Metanephros (tissue), 2 donors: Measurements from ENCODE around the genes VPS8, DGKG and KNG1.

- RAMPAGE, long total RNA = no peak
These were observed at the start of gene VPS8 for GRCh38 chr3:184811670-184812983. VPS8 (plus strand) TSS chr3:184812166.

DNA sequence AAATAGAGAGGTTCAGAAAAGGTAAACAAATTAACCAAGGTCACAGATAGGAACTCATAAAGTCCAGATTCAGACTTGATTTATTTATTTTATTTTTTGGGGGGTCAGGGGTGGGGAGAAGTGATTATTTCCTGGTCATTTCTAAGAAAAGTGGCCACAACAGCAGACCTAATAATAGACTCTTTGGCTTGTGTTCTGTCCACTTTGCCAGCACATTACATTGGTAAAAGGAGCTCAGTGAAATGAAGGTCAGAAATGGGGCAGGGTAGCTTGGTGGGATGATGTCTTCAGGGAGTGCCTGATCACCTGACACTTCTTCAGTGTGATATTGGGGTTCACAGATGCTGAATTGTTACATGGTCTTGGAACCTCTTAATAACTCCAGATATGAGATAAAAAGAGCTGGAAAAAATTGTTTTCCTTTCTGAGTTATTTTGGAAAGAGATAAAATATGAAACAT lies 10.1 kb downstream of the VPS8 start:
- RAMPAGE, long total RNA = no peak

DNA sequence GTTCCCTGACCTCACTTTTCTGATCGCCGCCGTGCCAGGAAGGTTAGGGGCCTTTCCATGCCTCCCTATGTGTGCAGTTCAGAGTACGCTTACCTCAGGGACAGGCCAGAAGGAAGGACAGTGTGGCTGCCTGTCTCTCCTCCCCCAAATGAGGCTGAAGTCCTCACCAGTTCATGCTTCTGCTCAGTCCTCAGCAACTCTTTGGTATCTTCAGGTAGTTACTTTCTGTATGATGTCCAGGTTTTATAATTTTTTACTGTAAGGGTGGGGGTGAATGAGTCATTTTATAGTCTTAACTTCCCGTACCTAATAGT lies 98.7 kb downstream of the VPS8 start:
- RAMPAGE, long total RNA = no peak

DNA sequence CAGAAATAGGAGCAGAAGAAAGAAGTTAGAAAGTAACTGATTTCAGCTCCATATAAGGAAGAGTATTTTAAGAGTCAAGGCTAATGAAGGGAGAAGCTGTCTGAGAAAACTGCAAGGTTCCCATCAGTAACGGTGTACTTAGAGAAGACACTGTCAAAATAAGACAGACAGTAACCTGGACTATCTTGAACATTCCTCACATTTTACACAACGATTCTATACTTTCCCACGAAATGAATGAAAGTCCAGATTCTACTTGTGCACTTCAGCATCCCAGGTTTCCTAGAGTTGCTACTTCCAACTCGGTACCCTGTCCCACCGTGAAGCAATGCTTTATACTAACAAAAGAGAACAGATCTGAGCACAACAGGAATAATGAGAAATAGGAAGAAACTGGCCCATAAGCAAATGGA lies 1.8 kb downstream of the C3orf70 start:
- RAMPAGE, long total RNA = no peak

GRCh38 chr3:185378026-185378778 lies 15.3 kb downstream of the MAP3K13 start:
- RAMPAGE, long total RNA = no peak

DNA sequence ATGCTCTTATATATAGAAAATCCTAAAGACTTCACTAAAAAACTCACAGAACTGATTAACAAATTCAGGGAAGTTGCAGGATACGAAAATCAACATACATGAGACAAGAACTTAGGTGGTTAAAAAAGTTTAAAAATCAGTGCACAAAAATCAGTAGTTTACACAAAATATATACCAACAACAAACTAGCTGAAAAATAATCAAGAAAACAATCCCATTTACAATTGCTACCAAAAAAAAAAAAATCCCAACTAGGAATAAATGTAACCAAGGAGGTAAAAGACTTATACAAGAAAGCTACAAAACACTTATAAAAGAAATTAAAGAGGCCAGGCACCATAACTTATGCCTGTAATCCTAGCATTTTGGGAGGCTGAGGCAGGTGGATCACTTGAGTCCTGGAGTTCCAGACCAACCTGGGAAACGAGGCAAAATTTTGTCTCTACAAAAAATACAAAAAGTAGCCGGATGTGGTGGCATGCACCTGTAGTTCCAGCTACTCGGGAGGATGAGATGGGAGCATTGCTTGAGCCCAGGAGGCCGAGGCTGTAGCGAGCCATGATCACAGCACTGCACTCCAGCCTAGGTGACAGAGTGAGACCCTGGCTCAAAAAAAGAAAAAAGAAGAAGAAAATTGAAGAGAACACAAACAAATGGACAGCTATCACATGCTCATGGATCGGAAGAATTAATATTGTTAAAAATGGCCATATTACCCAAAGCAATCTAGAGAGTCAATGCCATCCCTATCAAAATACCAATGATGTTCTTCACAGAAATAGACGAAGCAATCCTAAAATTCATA lies 25.2 kb downstream of the MAP3K13 start:
- RAMPAGE, long total RNA = no peak

- RAMPAGE, long total RNA = no peak
These were observed 51.4 kb downstream of the SENP2 start for GRCh38 chr3:185637356-185638114.

GRCh38 chr3:185915051-185915711 lies 22.6 kb downstream of the TRA2B start:
- RAMPAGE, long total RNA = no peak

DNA sequence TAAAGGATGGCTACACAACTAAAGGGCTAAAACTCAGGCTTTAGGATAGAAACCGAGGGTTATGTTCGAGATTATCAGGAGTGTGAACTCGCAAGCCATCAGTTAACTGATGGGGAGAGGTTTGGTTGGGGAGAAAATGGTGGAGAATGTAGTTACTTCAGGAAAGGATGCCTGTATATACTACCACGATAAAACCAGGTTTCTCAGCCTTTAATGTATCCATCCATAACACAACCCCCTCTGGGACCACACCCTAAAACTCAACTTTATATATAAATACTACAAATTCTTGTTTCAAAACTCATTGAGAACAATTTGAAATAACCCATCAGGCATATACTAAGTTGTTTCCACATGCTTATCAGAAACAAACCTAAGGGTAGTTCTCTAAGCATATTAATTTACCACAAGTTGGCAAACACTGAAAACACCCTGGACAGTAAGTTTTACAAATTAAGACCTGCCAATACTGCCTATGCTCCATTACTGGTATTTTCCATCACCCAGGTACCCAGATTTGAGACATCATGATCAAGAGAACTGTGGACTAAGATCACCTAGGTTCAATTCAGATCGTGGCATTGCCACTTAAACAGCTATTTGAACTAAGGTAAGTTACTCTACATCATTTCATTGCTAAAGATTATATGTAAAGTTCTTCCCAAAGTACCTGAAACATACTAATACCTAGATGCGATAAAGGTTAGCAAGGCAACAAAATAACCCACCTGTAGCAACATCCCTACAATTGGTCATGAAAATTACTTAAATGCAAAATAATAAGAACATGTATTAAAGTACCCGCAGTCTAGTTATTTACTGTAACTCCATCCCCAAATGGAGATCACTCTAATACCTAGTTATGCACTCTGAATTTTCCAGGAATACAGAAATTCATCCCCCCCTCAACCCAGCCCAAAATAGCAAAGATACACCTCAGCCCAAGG lies 21.8 kb downstream of the TRA2B start:
- RAMPAGE, long total RNA = no peak

DNA sequence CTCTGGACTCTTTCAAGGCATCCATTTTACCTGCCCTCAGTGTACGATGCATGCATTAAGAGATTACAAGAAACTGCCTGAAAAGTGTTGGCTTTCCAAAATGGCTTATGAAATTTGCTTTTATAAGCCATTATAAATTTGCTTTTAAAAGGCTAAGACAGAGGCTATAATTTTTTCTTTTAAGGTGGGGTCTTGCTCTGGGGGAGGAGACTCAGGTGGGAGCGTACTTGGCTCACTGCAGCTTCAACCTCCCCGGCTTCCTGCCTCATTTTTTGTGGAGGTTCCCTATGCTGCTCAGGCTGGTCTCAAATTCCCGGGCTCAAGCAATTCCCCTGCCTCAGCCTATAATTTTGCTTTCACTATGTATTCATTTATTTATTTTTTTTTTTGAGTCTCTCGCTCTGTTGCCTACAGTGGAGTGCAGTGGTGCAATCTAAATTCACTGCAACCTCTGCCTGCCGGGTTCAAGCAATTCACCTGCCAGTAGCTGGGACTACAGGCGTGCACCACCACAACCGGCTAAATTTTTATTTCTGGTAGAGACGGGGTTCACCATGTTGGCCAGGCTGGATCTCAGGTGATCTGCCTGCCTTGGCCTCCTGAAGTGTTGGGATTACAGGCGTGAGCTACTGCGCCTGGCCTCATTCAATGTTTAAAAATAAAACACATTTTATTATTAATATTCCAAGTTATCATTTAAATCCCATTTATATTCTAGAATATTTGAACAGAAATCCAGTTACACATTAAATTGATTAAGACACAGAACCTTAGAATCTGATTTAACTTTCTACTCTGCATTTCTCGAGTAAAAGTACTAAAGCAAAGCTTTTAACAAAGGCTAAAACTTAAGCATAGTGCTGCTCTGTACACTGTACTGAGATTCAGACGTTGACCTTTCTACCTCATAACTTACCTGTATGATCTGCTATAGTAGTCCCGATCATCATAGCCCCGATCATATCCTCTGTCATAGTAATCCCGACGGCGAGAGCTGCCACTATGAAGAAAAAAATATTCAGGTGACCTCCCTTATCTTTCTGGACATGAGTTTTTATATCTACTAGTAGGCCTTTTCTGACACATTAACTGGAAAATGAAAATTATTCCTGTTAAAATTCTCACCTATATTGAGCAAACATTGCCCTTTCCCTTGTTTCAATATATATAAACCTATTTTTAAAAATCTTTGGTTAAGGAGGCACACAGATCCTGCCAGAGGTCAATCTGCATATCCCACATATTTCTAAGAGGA lies 17.2 kb downstream of the TRA2B start:
- RAMPAGE, long total RNA = no peak

GRCh38 chr3:185943143-185943769 lies 5.4 kb upstream of the TRA2B start:
- RAMPAGE, long total RNA = no peak

DNA sequence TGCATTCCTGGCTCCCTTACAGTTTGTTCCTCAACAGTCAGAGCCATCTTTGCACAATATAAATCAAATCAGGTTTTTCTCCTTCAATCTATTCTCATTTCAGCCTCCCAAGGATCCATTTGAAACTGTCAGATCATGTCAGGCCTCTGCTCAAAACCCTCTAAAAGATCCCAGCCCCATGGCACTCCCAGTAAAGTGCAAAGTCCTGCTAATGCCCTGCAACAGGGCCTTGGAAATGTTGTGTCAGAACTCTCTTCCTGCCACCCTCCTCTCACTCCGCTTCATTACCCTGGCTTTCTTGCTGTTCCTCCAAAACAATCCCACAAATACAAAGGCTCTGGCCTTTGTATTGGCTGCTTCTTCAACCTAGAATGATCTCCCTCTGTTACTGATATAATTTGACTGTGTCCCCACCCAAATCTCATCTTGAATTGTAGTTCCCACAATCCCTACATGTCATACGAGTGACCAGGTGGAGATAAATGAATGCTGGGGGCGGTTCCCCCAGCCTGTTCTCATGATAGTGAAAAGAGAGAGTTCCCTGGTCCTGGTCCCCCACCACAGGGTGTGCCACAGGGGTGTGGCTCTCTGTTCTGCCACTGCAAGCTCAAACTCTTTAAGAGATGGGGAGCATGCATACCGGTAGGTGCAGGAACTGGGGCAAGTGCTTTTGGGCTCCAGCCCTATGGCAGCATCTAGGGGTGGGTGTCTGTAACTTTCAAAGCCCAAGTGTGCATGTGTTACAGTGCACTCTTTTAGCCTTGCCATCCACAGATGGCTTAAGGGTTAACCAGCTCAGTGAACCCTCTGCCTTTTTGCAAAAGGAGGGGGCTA lies 22.9 kb upstream of the TRA2B start:
- RAMPAGE, long total RNA = no peak

DNA sequence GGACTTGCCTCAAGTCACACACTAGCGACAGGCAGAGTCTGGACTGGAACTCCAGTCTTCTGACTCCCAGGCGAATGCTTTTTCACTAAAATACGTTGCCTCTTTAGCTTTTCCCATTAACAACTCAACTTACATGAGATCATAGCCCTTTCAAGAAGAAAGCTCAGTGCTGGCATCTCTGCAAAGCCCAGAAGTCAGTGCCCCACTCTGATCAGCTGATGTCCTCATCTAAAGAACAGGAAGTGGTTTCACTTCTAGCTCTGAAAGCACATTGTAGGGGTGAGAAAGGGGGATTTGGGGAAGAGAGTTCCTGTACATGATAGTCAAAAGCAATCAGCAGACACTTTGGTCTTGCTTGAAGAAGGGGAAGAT lies 76.2 kb upstream of the ETV5 start:
- RAMPAGE, long total RNA = no peak

DNA sequence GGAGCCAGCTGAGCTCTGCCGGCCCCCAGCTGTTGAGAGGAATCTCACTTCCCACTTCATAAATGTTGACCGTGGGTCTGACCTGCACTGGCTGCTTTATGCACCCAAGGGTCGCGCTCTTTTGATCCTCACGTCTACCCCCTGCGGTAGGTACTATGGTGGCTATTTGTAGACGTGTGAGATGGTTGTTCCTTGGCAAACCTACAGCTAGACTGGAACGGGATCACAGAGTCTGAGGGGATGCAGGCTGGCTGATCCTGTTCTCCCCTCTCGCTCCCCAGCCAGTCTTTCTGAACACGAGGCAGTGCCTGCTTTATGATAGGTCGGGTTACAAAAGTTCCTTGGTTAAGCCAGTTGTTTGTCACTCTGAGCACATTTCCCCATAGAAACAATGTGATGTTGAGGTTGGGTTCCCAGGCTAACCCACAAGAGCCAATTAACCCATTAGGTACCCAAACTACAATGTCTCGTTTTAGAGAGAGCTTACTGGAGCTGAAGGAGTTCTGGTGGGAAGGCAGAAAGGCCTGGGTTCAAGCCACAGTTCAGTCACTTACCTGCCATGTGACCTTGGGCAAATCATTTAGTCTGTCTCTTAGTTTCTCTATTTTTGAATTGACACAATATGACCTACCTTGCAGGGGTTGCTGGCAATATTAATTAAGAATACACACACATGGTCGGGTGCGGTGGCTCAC lies 113.1 kb upstream of the ETV5 start:
- RAMPAGE, long total RNA = no peak

DNA sequence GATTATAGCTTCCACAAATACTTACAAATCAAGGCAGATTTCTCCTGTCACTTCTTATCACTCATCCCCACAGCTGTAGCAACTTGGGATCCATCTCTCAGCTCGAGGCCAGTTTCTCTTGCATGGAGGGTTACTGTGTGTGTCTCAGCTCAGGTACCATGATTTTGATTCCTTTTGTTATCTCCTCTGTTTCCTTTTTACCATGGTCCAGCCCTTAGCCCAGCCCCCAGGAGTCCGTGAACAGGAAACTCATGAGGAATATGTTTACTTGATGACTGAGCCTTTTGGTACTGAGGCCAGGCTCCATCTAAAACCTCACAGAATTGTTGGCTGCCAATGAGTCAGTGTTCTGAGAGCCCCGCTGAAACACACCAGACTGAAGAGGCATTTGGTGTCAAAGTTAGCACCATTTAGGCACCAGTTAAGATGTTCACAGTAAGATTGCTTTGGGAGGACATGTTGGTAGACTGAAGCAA lies 80.9 kb downstream of the DGKG start:
- RAMPAGE, long total RNA = no peak

GRCh38 chr3:186361229-186361503 lies 868 bp downstream of the DGKG start:
- RAMPAGE, long total RNA = no peak

DNA sequence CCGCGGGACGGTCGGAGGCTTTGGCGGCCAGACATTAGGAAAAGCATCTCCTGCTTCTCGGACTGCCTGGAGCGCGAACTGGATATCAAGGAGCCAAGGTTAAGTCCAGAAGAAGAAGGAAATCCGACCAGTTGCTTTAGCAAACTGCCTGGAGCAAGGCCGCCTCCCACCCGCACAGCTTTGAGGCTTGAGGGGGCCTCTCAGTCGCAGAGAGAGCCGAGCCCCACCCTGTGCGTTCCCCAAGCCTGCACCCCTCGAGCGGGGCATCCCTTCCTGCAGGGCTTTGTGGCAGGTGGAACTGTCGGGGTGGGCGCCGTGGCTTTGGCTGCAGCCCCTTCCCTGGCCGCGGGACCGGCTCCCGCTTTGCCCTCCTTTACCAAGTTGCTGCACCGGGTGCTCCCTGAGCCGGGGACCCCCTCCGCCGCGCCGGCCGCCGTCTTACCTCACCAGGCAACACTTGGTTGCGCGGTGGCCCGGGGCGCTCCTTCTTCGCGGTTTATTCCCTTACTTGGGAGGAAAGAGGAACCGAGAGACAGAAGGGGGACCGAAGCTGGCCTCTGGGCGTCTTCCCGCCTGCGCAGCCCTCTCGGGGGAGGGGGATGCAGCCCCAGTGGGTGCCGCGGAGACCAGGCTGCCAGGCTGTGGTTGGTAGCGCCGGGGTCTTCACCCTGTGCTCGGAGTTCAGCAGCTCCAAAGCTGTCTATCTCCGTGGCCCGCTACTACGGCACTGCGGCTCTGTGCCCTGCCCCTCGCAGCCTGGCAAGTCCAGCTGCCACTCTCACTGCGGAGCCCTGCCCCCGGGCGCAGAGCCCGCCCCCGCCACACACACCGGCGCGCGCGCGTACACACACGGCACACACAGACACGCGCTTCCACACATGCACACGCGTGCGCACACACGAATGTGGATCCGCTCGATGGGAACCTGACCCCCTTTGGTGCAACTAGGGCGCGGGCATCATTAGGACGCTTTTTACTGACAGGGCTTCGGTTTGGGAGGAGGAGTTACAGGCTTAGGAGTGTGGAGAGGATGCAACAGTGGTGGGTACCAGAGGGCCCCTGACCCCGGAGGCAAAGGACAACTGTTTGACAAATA lies at the start of gene DGKG:
Gene DGKG (minus strand): TSS at position 731 of the 1,096 bp plus-strand sequence.
- RAMPAGE, long total RNA = no peak

GRCh38 chr3:186615415-186615988 lies 2.6 kb downstream of the AHSG start:
- RAMPAGE, long total RNA = no peak

GRCh38 chr3:186716837-186717618 lies at the start of gene KNG1:
KNG1 (plus strand) TSS chr3:186717359.
- RAMPAGE, long total RNA = start-site peak on the plus strand at chr3:186717349-186717478, 987 and 210 reads in 2 replicates

GRCh38 chr3:186785486-186786112 lies 2.2 kb downstream of the EIF4A2 start:
- RAMPAGE, long total RNA = no peak